Heart (tissue), 3 donors: ENCODE measurements around a stretch of chr1.

DNA sequence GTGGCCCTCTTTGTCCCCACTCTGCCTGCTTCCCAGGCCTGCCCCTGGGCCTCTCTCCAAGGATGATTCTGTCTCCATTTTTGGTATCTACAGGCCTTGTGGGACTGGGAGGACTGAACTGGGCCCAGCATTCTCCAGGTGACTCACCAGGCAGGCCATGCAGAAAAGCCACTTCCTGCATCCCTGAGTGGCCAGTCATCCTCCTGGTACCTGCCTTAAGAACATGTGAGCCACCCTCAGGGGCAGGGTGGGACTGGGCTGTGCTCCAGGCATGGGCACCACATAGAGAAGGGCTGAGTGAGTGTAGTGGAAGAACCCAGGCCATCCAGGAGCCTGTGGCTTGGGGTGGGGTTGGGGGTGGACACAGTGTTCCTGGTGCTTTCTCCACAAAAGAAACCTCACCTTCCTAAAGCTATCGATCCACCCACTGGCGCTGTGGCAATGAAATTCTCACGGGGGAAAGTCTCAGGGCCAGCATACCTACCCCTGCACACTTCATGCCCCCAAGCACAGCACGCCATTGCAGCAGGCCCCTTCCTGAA is 20.1 kb upstream of the BCAR3 start:
- RAMPAGE, long total RNA, 2 experiments, result no peak in any of the 2 experiments

DNA sequence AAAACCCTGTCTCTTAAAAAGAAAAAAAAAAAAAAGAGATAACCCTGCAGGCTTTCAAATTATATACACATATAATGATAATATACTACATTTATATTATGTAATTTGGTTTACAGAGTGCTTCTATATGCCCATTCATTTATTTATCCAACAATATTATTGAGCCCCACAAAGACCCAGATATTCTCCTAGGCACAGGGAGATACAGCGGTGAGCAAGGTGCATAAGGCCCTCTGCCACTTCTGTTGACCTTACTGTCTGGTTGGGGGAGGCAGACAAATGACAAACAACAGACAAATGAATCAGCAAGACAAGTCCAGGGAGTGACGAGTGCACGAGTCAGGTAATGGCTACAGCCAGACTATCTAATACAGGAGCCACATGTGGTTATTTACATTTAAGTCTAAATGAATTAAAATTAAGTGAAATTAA is 21.9 kb upstream of the BCAR3 start:
- RAMPAGE, long total RNA, 2 experiments, result no peak in any of the 2 experiments

DNA sequence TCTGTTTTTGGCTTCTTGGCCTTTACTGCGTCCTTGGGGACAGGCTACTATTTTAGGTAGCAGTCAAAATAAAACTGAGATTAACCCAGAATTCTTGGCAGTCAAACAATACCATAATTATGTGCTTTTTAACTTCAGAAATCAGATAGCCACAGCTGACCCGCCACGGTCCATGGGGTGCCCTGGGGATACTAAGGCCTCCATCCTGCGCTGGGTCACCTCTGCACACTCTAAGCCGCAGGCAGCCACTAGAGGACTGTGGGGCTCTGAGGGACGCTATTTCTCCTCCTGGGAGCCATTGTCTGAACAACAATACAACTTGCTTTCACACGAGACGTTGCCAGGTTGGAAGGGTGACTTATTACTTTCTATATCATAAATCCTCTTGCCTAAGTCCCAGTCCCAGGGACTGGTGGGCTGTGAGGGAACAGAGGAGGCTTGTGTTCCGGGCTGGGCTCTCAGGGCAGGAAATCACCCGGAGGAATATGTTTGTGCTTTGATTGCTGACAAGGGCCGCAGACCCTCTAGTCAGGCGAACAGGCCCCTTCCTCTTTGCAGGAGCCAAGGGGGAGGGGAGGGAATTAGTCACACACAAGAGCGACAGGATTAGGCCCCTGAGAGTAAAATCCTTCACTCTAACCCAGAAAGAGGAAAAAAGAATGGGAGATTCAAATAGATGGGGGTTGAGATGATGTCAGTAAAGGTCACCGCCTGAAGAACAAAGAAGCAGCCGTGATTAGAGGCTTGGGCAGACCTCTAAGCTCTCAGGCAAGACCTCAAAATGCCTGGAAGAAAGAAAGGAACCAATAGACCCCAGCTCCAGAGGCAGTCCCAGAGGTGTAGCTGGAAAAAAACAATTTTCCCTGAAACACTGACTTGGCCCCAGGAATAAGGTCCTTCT is 40.9 kb upstream of the BCAR3 start:
- RAMPAGE, long total RNA, 2 experiments, result no peak in any of the 2 experiments

DNA sequence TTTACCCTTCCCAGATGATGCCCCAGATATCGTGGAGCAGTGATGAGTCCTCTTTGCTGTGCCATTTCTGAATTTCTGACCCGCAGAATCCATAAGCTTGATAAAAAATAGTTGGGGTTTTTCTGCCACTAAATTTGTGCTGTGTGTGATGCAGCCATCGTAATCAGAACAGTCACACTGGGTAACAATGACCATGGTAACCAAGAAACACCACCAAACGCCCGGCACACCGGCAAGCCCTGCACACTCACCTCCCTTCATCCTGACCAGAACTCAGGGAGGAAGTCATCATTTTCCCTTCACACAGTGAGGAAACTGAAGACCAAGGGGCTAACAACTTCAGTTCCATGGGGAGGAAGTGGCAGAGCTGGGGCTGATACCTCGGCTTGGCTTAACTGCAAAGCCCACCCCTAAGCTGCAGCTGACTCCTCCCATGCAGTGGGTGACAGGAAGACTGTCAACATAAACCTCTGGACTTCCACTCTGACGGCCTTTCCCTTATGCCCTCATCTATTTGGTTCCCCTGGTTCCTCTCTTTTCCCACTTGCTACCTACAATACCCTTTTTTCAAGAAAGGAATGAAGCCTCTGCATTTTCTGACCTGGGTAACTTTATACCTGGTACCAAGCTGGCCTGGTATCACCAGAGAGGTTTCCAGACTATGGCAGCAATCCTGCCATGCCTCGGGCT is 69.4 kb upstream of the BCAR3 start:
- RAMPAGE, long total RNA, 2 experiments, result no peak in any of the 2 experiments

DNA sequence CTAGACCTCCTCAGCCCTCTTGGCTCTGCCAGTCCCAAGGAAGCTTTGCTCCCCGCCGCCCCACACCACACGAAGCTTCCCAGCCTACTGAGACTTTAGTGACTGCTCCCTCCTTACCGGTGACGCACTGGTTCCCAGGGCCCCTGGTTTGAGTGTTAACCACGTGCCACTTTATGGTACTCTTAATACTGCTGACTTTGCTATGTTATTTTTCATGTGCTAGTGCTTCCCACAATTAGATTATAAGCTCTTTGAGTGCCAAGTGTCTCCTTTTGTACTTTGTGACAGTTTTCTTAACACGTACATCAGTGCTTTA is 61.1 kb downstream of the DNTTIP2 start:
- RAMPAGE, long total RNA, 2 experiments, result no peak in any of the 2 experiments

DNA sequence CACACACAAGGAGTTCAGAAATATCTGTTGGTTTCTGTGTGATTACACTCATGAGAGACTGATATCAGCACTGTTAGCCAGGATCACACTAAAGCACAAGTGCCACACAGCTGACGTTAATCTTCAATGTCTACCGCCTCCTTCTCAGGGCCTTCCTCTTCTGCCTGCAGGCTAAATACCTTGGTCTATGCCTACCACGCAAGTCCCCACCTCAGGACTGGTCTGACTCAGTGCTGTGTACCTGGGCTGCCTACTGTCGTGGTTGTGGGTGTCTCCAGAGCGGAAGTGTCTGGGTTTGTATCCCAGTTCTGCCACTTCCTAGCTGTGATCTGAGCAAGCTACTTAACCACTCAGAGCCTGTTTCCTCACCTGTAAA is 60.8 kb downstream of the DNTTIP2 start:
- RAMPAGE, long total RNA, 2 experiments, result no peak in any of the 2 experiments

GRCh38 chr1:93821193-93821642 is 57.8 kb downstream of the DNTTIP2 start:
- RAMPAGE, long total RNA, 2 experiments, result no peak in any of the 2 experiments

- RAMPAGE, long total RNA, 2 experiments, result no peak in any of the 2 experiments
Measured at GRCh38 chr1:93907614-93908108, 1.6 kb downstream of the GCLM start.

GRCh38 chr1:93964585-93965354 is 55.5 kb upstream of the GCLM start:
- RAMPAGE, long total RNA, 2 experiments, result no peak in any of the 2 experiments

DNA sequence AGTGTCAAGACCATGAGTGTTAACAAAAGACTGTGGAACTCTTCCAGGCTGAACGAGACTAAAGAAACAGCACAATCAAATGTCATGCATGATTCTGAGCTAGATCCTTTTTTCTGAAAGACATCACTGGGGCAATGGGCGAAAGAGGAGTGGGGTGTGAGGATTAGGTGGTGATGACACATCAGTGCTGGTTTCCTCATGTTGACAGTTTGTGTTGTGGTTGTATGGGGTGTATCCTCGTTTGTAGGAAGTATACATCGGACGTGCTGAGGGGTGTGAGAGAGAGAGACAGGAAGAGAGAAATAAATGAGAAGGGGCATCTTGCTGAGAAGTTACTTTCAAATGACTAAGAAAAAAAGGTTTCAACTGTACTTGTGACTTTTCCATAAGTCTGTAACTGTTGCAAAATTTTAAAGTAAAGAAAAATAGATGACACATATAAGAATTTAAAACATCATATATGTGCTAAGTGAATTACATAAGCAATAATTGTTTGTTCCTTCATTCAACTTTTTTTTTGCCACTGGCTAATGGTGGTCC is 103.4 kb downstream of the ABCA4 start:
- RAMPAGE, long total RNA, 2 experiments, result no peak in any of the 2 experiments

DNA sequence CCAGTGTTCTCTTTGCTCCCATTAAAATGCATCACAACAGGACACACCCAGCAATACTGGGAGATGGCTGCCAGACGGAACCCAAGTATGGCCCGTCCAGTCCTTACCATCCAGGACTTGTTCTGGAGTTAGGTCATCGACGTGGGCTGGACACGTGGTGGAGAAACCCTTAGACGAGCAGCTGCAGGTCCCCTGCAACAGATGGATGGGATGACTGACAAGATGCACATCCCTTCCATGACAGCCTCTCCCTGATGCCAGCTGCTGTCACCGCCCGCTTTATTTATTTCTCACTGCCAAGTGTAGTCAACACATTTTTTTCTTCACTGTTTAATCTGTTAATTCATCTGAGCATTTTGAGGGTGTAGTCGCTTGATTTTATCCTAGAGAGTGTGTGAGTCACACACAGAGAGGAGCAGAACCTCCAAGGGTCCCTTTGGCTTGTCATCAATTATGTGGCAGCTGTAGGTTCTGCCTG is 81.0 kb downstream of the ABCA4 start:
- RAMPAGE, long total RNA, 2 experiments, result no peak in any of the 2 experiments

GRCh38 chr1:94045220-94046070 is 75.5 kb downstream of the ABCA4 start:
- RAMPAGE, long total RNA, 2 experiments, result no peak in any of the 2 experiments

DNA sequence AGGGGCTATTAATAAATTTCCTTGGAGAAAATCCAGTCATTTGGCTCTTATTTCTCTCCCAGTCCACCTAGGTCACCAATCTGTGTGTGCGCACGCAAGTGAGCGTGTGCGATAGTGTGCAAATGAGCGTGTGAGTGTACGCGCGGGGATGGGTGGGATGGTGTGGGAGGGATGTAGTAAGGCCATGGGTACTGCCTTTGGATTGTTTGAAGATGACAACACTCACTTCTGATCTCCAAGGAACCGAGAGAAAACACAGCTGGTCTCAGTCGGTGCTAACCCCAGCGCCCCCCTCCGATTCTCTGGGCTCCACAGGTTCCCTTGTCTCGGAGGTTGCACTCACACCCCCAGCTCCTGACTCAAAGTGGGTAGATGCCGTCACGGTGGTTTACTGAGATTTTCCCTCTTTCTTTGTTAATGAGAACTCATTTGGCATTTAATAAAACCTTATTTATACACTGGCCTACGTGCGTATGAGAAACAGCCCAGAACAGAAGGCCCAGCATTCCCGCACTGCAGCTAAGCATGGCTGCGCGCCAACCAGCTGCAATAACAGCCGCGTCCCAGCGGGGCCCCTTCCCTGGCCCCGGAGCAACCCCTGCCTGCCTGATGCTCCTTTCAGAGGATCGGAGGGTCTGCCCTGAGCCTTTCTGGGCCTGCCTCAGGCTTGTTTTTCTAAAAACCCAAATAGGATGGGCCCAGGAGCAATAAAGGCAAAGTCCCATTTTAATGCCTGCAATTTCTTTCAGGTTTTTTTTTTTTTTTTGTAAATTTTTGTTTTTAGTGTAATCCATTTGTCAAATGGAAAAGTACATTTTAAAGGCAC is 25.7 kb downstream of the ABCA4 start:
- RAMPAGE, long total RNA, 2 experiments, result no peak in any of the 2 experiments

DNA sequence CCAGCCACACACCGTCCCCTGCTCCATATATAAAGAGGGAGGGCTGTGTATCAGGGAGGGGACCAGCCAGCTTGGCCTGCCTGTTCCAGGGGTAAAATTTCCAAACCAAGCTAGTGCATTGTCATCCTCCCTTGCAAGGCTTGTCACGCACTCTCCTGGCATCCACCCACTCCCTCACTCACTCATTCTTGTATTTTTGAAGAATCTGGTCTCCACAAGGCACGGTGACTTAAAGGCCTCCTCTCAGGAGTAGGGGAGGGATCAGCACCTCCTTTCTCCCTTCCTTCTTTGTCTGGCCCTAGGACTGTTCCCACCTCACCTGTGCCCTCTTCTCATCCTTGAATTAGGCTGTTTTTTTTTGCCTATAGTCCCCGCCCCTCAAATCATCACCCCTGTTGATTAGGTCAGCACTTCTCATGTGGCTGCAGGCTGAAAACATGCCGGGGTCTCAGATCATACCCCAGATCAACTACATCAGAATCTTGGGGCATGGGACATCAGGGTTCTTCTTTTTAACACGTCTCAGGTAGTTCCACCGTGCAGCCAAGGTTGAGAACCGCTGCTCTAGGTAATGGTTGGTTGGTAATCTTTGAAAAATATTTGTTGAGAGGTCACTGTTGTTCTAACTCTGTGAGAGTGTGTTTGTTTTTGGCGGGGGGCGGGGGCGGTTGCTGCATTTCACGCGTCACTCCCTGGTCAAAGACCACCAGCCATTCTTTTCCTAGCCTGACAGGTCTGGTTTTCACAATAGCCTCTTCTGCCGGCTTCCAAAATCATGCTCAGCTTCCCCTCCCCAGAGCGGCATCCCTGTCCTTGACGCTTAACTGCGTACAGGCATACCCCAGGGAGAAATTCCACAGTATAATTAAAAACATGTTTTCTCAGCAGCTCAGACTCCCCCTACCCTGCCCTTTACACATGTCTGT is 4.8 kb downstream of the ABCA4 start:
- RAMPAGE, long total RNA, 2 experiments, result no peak in any of the 2 experiments

DNA sequence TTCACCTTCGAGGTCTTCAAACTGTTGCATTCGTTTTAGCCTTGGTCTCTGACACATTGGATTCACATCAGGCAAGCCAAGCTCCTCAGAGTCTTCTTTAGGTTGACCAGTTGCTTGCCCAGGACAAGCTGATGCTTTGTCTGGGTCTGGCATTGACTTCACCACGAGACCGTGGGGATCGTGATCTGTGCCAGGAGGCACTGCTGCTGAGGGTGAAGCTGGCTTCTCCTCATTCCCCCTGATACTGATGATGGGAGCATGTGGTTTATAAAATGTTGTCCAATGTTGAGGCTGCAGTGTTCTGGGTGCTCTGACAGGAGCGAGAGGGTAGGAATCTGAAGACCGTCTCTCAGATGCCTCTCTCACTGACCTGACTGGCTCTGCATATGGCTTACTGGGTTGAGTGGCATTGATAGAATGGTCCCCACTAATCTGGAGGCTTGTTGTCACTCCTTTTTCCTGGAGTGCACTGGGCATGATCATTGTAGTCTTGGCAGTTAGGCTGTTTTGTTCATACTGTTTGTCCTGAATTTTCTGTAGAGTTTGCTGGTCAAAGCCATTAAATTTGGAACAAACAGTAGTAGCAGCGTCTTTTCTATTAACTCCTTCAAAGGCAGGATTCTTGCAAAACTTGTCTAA is 53.1 kb upstream of the ABCA4 start:
- RAMPAGE, long total RNA, 2 experiments, result no peak in any of the 2 experiments

GRCh38 chr1:94218362-94218833 is 19.0 kb downstream of the ARHGAP29 start:
- RAMPAGE, long total RNA, 2 experiments, result no peak in any of the 2 experiments

- RAMPAGE, long total RNA, 2 experiments, result no peak in any of the 2 experiments
Measured at GRCh38 chr1:94234593-94235241, 2.7 kb downstream of the ARHGAP29 start.

DNA sequence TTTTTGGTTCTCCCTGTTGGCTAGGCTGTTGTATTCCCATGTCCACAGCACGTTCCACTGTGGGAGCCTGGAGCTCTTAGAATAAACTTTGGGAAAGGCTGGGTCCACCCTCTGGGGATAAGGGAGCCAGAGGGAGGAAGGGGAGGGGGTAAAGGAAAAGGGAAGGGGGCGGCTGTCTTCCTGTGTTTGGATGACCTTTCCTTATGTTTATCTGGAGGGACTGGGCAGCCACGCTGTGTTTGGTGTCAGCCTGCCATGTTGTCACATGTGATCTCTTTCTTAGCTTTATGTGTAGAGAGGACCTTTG is 62.2 kb upstream of the ARHGAP29 start:
- RAMPAGE, long total RNA, 2 experiments, result no peak in any of the 2 experiments

GRCh38 chr1:94418585-94419442 is 625 bp downstream of the ABCD3 start:
- RAMPAGE, long total RNA, 2 experiments, result no peak in any of the 2 experiments

DNA sequence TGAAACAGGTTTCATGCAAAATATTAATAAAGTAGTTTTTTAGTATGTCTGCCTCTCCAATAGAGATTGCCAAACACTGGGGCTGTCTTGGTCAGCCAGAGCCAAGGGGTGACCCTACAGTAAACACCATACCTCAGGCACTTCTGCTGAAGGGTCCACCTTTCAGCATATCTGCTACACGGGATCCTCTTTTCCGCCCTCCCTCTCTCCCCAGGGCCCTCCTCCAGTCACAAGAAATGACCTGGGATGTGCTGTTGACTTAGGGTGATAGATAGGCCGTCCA is 48.5 kb upstream of the F3 start:
- RAMPAGE, long total RNA, 2 experiments, result no peak in any of the 2 experiments